CD14-positive monocyte (primary cell): Measurements from ENCODE around the gene GRID1.

DNA sequence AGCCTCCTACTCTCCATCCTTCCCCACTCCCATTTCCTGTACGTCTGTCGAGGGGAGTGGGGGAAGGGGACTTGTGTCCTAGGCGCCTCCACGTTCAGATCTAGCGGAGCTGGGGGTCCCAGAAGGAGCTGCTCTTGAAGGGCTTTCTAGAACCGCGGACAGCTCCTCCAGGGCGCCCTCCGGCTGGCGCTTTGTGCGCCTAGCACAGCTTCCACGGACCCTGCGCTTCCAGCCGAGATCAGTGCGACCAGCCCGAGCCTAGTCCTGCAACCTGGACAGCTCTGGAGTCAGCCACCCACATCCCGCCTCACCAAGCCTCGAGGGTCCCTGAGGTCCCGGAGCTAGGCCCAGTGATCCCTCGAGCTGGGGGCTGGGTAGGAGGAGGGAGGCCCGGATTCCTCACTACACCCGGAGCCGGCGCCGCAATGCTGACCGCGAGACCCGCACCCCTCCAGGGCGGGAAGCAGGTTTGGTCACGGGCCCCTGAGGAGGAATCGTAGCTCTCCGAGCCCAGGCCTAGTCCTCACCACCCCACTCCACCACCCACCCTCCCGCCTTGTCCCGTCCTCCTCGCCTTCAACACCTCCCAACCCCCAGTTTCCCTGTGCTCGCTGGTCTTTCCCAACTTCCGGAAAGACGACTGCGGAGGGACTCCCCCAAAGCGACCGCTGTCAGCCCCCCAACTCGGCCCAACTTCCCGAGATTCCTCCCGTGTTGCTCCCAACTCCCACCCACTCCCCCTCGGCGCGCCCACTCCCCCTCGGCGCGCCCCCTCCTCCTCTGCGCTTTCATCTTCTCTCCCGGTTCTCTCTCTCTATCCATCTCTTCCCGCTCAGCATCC lies 1.7 kb downstream of the GRID1 start:
- CAGE, long polyA plus RNA, result no peak

GRCh38 chr10:86366252-86367292 lies at the start of gene GRID1:
Gene GRID1 (minus strand): TSS chr10:86366795.
- CAGE, long polyA plus RNA, result no peak

DNA sequence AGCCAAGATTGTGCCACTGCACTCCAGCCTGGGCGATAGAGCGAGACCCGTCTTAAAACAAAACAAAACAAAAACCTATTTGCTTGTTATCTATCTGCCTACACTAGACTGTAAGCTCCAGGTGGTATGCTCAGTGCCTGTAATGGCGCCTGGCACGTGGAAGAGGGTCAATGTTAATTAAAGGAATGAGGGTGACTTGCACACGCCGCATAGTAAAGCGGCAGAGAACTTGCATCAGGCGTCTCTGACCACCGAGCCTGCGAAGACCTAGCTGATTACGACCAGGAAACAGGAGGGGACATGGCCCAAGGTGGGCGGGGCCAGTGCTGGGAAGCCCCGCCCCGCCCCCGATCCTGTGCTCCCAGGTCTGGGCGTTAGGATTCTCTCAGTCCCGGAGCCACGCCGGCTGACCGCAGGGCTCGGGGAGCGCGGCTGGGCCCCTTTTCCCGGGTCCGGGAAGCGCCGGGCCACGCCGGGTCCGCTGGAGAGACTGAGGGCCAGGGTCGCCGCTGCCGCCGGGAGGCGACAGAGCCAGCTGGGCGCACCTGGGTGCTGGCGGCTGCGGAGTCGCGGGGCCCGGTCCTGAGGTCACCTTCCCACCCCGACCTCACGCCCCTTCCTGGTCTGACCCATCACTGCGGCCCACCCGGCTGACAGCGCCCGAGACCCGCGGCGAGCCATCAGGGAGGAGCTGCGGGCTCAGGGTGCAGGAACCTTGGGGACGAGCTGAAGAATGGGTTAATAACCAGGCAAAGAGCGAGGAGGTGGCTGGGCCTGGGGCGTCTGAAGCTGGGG lies 22.9 kb upstream of the GRID1 start:
- CAGE, long polyA plus RNA, result no peak

- CAGE, long polyA plus RNA, result no peak
Measured at GRCh38 chr10:86676422-86676997, 8.2 kb downstream of the LDB3 start.

DNA sequence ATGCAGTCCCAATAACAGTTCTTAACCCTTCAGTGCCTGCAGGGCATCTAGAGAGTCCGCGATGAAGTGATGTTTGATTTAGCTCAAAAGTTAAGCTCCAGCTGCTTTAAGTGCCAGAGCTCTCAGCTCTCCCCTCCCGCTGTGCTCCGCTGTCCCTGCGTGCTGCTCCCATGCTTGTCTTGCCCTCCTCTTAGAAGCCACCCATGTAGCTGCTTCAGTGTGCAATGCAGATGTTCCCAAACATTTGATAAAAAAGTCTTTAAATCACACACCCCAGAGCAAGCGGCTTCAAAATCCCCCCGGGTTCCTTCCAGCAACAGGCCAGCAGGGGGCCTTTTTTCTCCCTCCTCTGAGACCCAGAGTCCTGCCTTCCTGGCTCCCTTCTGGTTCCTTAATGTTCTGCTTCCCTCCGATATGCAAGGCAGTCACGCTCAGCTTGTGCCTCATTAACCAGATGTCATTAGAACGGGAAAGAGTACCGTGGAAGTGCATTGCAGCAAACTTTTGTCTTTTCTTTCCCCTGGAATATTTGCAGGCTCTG lies 25.4 kb downstream of the LDB3 start:
- CAGE, long polyA plus RNA, result no peak

- CAGE, long polyA plus RNA, result no peak
Measured at GRCh38 chr10:86712420-86712701, 44.0 kb downstream of the LDB3 start.

DNA sequence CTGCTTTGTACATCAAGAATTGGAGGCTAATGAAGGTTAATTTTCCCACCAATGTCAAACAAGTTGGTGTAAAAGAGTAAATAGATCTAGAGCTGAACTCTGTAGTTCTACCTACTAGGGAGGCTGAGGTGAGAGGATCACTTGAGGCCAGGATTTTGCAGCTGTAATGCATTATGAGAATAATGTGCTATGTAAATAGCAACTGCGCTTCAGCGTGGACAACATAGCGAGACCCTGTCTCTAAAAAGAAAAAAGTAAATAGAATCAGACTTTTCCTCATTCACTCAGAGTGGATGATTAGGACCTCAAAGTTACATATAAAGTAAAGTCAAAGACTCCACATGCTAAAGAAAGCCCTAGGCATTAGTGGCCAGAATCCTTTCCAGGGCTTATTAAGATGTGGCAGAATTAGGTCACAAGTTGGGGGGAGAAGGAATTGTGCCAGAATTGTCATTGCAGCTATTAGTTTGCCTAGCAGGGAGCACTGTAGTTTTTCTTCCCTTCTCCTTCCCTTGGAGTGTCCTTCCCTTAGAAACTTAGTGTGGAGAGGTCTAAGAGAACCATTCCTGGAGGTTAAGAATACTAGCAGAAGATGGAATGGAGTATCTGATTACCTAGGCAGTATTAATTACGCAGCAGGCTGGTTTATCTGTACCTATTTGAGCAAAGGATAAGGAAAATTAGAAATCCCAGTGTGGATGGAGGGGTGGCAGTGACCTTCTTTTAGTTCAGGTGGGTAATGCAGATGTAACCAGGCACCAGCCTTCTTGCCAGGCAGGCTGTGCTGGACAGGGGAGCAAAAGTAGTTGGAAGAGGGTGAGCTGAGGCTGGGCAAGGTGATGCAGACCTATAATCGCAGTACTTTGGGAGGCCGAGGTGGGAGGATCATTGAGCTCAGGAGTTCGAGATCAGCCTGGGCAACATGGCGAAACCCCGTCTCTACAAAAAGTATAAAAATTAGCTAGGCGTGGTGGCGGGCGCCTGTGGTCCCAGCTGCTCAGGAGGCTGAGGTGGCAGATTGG lies 13.1 kb downstream of the BMPR1A start:
- CAGE, long polyA plus RNA, result no peak

DNA sequence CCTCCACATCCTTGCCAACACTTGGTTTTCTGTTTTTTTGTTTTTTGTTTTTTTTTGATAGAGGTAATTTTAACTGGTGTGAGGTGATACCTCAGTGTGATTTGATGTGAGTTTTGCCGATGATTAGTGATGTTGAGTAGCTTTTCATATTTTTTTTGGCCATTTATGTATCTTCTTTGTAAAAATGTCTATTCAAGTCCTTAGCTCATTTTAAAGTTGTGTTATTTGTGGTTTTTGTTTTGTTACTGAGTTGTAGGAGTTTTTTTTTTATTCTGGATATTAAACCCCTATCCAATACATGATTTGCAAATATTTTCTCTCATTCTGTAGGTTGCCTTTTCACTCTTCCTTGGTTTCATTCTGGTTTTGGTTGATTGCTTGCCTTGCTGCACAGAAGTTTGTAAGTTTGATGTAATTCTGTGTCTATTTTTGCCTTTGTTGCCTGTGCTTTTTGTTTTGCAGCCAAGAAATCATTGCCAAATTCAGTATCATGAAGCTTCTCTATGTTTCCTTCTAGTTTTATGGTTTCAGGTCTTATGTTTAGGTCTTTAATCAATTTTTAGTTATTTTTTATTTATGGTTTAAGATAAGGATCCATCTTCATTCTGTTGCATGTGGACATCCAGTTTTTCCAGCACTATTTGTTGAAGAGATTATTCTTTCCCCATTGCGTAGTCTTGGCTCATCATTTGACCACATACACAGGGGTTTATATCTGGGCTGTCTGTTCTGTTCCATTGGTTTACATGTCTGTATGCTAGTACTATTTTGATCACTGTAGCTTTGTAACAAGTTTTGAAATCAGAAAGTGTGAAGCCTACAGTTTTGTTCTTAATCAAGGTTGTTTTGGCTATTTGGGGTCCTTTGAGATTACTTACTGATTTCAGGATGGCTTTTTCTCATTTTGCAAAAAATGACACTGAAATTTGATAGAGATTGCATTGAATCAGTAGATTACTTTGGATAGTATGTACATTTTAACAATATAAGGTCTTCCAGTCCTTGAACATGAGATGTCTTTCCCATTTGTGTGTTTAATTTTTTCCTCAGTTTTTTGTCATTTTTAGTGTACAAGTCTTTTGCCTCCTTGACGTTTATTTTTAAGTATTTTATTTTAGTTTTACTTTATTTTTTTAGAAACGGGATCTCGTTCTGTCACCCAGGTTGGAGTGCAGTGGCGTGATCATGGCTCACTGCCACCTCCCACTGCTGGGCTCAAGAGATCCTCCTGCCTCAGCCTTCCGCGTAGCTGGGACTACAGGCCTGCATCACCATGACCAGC lies 26.5 kb downstream of the BMPR1A start:
- CAGE, long polyA plus RNA, result no peak

DNA sequence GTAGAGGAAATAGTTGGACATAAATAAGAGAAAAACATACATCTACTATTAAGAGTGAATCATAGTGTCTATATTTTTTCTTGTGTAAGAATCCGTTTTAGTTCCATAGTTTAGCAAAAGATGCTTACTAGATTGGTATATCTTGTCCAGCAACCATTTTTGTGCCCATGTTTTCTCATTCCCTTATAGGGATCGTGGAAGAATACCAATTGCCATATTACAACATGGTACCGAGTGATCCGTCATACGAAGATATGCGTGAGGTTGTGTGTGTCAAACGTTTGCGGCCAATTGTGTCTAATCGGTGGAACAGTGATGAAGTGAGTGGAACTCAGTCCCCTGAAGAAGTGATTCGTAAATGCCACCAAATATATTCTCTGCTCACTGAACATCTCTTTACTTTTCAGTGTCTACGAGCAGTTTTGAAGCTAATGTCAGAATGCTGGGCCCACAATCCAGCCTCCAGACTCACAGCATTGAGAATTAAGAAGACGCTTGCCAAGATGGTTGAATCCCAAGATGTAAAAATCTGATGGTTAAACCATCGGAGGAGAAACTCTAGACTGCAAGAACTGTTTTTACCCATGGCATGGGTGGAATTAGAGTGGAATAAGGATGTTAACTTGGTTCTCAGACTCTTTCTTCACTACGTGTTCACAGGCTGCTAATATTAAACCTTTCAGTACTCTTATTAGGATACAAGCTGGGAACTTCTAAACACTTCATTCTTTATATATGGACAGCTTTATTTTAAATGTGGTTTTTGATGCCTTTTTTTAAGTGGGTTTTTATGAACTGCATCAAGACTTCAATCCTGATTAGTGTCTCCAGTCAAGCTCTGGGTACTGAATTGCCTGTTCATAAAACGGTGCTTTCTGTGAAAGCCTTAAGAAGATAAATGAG lies 34.0 kb downstream of the MMRN2 start:
- CAGE, long polyA plus RNA, result no peak

DNA sequence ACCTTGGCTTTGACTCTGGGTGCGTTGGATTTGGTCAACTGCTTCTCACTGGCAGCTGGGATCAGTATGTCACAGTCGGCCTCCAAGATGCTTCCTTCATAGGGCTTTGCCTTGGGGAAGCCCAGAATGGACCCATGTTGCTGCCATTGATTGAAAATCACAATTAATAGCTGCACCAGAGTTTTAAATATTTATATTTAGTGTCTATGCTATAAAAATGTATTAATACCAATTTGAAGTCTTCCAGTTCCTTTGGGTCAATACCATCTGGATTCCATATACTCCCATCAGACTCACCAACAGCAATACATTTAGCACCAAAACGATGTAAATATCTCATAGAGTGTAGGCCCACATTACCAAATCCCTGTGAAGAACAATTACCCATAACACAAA lies 34.0 kb downstream of the GLUD1 start:
- CAGE, long polyA plus RNA, result no peak

- CAGE, long polyA plus RNA, result no peak
Measured at GRCh38 chr10:87092317-87093353, 2.0 kb downstream of the GLUD1 start.

DNA sequence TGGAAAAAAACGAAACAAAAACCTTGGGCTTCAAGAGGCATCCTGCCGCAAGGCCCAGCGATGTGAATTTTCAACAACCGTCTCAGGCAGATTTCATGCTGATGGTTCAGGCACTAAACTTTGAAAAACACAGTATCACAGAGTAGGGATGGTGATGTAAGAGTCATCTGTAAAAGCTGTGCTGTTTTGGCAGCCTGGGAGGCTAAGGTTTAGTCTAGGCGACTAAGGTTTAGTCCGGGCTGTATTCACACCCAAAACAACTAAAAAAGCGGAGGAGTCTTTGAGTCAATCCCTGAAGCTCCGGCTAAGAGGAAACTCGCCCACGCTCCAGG lies 414 bp upstream of the MINPP1 start:
- CAGE, long polyA plus RNA, result no peak

DNA sequence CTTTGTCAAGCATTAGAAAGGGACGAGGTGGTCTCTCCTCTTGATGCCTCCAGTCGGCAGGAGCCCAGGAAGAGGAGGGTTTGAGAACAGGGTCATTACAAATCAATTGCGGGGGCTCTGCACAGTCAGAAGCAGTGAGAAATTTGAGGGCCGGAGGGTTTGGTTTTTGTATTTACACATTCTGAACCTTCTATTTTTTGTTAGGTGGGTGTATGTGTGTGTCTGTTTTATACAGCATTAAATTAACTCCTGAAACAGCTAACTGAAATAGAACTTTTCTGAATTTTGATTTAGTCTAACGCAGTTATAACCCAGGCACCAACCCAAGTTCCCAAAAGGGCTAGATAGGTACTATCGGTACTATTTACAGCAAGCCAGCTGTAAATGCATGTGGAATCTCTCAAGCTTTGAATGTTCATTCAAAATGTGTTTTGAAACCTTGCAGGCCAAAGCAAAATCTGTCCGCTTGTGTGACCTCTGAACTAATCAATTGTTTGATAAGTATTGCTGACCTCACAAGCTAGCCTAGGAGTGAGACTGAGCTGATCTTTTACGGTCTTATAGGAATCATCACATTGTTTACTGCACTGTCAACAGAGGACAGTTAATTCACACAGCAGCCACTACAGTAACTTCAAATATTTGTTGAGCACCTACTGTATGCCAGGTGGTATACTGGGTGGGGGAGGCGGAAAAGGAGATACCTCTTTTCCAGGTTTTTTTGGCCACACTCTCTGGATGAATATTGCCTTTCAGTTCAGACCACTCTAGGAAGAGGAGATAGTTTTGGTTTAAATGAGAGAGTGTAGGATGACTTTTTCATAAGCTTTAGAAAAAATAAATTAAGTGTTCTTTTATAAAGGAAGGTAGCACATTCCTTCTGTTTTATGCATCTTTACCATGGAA lies 2.1 kb downstream of the PAPSS2 start:
- CAGE, long polyA plus RNA, result no peak

- CAGE, long polyA plus RNA, result no peak
Measured at GRCh38 chr10:87681728-87682346, 22.2 kb downstream of the PAPSS2 start.

GRCh38 chr10:87701530-87702122 lies 41.9 kb downstream of the PAPSS2 start:
- CAGE, long polyA plus RNA, result no peak

GRCh38 chr10:87815369-87815785 lies 2.6 kb downstream of the ATAD1 start:
- CAGE, long polyA plus RNA, result no peak

DNA sequence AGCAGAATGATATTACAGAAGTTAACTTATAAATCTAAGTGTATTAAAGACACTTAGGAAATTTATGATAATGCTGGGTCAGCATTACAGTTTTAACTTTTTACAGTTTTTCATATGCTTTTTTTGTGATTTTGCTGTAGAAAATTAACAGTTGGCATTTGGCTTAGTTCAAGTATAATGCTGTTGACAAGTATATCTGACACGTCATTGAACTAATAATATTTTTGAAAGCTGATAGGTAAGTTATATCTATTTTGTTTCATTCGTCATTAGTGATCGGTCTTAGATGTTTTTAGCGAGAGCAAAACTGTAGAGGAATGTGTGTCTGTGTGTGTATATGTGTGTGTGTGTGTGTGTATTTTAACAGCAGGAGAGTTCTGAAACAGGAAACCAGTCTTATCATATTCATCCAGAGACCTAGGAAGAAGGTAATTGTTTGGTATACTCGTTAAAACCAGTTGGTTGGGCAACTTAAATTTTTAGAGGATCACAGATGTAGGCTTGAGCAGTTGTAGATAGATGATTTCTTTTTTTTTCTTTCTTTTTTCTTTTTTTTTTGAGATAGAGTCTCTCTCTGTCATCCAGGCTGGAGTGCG lies 15.5 kb downstream of the PTEN start:
- CAGE, long polyA plus RNA, result no peak

DNA sequence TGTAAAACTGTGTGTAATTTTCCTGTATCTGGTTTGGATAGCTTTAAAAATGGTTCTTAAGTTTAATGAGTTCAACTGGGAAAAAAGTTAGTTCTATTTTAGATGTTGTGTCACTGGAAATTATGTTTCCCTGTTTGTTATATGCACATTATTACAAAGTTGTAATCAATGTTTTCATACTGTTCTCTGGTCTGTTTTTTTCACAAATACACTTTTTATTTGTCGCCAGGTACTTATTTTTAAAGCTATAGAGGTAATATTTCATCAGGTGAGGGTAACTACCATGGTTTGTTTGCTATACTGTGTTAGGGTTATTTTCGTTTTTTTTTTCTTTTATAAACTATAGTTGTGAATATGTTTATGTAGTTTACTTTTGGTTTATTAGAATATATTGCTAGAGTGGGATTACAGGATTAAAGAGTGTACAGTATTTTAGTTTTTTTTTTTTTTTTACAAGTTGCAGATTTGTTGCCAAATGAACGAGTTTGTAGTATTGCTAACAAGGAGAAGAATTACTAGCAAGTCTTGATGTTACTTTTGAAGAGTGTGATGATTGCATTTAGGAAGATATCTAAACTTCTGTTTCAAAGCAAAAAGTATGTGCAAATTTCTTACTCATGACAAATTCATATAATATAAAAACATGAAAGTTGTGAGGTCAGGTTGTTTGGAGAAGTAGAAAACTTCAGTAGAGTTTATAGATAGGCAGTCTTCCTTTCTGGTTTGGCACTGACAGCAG lies 16.6 kb downstream of the PTEN start:
- CAGE, long polyA plus RNA, result no peak

DNA sequence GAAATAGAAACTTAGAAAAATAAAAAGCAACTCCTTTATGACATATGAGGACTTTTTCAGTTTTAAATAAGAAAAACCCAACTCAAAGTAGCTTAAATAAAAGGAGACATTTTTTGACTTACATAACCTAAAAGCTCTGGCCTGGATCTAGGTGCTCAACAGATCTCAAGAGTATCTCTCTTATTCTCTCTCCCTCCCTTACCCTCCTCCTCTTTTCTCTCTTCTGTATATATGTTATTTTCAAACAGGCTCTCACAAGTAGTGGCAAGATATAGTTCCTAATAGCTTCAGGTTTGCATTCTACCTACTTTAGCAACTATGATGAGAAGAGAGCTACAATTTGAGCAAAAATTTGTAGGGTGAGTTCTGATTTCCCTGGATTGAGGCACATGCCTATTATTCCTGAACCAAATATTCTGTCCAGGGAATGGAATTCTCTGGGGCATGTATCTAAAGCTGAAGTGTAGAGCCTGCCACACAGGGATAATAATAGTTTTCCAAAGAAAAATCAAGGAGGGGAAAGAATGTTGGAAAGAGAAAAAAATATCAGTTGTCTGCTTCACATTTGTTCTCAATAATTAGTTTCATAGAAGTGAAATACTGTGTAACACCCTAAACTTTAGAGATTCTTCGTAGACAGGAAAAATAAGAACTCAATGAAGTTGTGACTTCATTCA lies 77.4 kb downstream of the PTEN start:
- CAGE, long polyA plus RNA, result no peak

DNA sequence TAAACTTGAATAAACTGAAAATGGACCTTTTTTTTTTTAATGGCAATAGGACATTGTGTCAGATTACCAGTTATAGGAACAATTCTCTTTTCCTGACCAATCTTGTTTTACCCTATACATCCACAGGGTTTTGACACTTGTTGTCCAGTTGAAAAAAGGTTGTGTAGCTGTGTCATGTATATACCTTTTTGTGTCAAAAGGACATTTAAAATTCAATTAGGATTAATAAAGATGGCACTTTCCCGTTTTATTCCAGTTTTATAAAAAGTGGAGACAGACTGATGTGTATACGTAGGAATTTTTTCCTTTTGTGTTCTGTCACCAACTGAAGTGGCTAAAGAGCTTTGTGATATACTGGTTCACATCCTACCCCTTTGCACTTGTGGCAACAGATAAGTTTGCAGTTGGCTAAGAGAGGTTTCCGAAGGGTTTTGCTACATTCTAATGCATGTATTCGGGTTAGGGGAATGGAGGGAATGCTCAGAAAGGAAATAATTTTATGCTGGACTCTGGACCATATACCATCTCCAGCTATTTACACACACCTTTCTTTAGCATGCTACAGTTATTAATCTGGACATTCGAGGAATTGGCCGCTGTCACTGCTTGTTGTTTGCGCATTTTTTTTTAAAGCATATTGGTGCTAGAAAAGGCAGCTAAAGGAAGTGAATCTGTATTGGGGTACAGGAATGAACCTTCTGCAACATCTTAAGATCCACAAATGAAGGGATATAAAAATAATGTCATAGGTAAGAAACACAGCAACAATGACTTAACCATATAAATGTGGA lies 102.3 kb downstream of the PTEN start:
- CAGE, long polyA plus RNA, result no peak